Metanephros (tissue), 2 donors: Measurements from ENCODE around the gene LAPTM4A.

DNA sequence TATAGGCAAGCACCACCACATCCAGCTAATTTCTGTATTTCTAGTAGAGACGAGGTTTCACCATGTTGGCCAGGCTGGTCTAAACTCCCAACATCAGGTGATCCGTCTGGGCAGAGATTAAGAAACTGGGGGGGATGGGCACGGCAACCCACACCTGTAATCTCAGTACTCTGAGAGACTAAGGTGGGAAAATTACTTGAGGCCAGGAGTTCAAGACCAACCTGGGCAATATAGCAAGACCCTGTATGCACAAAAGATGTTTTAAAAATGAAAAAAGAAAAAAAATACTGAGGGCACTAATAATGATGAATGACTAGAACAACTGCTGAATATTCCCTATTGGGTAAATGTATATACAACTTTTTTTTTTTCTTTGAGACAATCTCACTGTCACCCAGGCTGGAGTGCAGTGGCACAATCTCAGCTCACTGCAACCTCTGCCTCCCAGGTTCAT lies 12.8 kb downstream of the LAPTM4A start:
- RAMPAGE, long total RNA, result no peak

- RAMPAGE, long total RNA, result start-site peak on the minus strand at chr2:20051566-20051682, 3,897 and 610 reads in 2 replicates
Observed at GRCh38 chr2:20051306-20052445, at the start of gene LAPTM4A. Gene LAPTM4A (minus strand): TSS chr2:20051628.

GRCh38 chr2:20062551-20063033 lies 11.2 kb upstream of the LAPTM4A start:
- RAMPAGE, long total RNA, result no peak

- RAMPAGE, long total RNA, result no peak
Observed at GRCh38 chr2:20108816-20109015, 57.3 kb upstream of the LAPTM4A start.

DNA sequence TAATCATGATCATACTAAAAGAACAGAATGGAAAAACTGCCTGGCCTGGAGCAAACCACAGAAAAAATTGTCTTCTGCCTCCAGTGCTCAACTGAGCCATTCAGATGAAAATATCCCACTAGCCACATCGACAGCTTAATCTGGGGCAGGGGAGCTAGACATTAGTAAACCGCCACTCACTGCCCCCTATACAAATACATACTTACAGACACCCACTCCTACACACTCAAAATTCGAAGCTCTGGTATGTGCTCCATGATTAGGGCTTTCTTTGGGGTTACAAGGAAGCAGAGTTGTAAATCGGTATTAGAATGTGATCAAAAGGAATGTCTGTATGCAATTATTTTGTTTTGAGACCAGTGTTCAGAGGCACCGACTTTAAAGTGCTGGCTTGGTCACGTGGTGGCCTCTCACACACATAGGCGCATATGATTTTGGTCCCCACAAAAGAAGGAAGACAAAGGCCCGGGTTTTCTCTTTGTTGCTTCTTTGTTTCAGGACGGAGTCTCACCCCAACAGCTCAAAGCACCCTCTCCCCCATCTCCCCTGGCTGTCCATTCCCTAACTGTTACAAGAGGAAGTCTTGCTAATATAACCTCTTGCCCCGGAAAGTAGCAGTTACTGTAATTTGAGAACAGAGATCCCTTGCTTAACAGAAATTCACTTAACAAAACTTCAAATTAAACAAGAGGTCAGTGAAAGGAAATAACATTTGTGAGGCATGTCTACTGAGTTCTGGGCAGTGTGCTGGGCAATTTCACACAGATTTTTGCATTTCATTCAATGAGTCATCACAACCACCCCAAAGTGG lies 76.1 kb downstream of the SDC1 start:
- RAMPAGE, long total RNA, result no peak

DNA sequence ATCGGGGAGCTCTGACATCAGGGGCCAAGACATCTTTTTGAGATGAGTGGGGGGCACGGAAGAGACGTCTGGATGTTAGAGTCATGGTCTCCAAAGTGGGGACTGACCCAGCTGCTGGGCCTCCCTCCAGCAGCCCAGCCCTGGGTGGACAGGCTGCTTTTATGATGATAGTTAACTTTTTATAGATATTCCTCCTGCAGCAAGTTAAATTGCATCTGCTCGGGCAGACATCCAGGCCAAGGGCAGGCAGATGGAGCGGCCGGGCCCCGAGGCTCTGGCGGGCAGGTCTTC lies 56.6 kb downstream of the SDC1 start:
- RAMPAGE, long total RNA, result no peak

- RAMPAGE, long total RNA, result no peak
Observed at GRCh38 chr2:20172018-20172863, 52.7 kb downstream of the SDC1 start.

- RAMPAGE, long total RNA, result no peak
Observed at GRCh38 chr2:20179629-20180871, 44.9 kb downstream of the SDC1 start.

DNA sequence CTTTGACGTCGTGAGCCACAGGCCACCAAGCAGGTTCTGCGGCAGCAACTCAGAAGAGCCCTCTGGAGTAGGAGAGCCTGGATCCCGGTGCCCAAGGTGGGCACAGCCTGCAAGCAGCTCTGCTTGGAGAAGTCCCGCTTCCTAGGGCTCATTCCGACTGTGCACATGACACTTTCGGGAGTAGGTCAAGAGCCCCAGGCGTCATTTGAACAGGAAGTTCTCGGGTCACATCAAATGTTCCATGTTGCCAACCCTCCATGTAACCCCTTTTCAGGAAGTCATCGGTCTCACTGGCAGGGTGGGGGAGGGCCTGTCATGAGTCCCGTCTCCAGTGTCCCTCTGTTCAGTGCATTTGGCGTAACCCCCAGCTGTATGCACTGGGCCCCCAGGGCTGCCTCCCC lies 40.4 kb downstream of the SDC1 start:
- RAMPAGE, long total RNA, result no peak

DNA sequence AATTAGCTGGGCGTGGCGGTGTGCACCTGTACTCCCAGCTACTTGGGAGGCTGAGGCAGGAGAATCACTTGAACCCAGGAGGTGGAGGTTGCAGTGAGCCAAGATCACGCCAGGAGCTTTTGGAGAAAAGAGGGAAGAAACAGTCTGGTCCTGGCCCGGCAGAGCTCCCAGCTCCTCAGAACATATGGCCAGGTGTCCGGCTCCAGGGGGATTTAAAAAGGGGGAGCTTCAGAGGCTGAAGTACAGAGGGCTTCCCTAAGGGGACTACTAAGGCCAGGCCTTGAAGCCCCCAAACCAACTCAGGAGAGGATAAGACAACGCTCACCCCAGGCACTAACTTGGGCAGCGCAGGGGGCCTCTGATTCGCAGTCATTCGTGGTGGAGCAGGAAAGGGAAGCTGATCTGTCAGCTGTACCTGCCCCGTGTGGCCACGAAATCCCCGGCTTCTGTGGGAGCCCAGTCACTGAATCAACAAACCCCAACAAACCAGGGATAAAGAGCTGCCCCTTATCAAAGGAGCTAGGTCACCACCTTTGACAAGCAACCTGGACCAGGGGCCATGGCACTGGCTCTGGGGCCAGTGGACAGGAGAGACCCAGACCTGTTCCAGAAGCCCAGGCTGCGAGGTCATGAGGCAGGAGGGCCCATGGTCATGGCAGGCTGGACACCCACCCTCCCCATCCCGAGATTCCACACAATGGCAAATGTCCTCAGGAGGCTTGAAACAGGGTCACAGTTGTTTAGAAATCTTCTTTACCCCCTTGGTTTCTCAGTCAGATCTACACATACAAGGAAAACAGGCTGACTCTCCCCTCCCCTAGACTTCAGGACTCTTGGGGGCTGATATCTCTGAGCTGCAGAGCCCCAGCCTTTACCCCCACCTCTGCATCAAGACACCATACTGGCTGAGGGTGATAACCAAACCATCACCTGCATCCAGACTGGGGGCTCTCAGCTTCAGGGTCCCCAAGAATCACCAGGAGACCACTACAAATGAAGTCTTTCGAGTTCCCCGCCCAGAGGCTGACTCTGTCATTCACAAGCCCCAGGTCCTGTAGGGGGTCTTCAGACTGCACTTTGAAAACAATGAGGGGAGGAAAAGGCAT lies 14.4 kb downstream of the SDC1 start:
- RAMPAGE, long total RNA, result no peak

DNA sequence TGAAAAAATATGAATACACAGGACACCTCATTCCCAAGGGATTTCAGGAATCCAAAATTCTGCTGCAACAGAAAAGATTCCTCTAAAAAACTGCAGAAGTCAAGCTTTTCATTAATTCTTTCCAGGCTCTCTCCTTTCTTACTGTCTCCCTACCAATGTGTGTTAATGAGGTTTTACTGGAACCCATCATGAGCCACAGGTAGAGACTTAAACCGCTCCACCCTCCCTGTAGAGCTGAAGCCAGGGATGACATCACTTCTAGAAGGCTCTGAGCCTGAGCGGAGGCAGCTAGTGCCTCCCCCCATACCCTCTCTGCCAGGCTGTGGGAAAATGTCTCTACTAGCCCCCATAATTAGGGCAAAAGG lies 3.3 kb downstream of the SDC1 start:
- RAMPAGE, long total RNA, result no peak

DNA sequence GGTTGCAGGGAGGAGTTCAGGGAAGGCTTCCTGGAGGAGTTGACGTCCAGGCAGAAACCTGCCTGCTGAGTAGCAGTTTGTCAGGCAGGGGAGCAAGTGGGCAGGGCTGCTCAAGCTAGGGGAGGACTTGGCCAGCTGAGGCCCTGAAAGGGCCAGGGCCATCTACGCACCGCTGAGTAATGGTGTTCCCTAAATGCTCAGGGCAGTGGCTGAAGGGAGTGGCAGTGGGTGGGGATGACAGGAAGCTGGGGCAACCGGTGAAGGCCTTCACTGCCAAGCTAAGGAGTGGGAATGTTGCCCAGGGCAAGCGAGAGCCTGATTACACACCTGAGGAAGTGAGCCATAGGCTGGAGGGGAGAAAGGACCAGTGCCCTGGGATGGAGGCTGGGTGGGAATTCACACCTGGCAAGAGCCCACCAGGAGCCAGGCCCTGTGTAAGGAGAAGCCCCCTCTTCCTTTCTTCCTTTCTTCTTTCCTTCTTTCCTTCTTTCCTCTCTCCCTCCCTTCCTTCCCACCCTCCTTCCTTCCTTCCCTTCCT lies 11.1 kb upstream of the SDC1 start:
- RAMPAGE, long total RNA, result no peak

DNA sequence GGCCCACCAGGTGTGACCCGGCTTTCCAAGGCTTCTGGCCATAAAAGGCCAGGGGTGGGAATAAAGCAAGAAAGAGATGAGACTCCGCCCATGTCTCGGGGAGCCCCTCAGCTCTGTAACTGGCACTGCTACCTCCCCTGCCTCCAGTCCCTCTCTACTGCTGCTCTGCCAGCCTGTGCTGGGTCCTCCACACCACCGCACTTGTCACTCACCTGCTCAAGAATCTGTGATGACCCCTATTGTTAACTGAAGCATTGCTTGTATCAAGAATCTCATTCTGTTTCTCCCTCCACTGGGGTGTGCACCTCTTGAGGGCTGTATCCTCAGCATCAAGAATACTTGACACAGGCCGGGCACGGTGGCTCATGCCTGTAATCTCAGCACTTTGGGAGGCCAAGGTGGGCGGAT lies 18.2 kb upstream of the SDC1 start:
- RAMPAGE, long total RNA, result no peak

DNA sequence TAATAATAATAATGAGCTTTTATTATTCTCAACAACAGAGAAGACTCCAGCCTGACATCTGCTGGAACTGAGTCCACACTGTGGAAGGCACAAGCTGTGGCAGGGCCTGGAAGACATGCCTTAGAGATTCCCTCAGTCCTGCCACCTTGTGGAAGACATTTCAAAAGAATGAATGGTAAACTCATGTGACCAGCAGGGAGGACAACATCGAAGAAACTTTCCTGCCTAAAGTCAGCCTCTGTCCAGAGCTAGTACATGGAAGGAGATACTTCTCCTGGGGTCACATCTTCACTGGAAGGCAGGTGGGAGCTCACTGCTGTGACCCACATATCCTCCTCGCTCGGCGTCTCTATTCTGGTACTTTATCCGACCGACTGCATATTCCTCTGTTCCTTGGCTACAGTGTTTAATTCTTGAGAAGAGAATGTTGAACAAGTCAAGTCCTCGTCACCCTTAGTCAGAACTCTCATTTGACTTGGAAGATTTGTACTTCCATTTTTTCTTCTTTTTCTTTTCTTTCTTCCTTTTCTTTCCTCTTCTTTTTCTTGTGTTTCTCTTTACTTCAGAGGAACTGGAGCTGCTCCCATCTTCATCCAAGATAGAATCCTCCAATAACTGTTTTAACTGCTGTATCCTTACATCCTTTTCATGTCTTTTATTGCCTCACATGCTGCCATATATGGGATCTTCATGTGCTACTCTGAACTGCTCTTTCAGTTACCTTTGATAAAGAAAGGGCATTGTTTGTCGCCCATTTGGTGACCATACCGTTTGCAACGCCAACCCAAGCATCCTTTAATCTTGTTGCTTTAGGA lies 59.4 kb downstream of the PUM2 start:
- RAMPAGE, long total RNA, result no peak

GRCh38 chr2:20378757-20379482 lies 28.3 kb upstream of the PUM2 start:
- RAMPAGE, long total RNA, result no peak

- RAMPAGE, long total RNA, result no peak
Observed at GRCh38 chr2:20418839-20419801, 27.8 kb upstream of the RHOB start.

DNA sequence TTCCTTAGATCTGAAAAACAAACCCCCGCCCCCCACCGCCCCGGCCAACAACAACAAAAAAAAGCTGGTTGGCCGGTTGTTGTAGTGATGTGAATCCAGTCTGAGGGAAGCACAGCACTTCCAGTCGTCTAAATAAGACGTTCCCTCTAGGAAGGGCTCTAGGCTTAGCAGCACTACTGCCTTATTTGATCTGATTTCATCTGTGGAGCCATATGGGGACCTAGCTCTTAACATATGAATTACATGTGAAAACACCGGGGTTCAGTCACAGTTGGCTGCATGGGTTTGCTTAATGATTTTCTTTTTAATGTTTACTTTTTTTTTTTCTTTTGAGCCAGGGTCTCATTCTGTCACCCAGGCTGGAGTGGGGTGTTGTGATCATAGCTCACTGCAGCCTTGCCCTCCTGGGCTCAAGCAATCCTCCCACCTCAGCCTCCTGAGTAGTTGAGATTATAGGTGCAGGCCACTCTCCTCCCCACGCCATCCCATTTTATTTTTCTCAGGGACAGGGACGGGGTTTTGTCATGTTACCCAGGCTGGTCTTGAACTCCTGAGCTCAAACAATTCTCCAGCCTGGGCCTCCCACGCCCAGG lies 2.2 kb upstream of the RHOB start:
- RAMPAGE, long total RNA, result no peak

DNA sequence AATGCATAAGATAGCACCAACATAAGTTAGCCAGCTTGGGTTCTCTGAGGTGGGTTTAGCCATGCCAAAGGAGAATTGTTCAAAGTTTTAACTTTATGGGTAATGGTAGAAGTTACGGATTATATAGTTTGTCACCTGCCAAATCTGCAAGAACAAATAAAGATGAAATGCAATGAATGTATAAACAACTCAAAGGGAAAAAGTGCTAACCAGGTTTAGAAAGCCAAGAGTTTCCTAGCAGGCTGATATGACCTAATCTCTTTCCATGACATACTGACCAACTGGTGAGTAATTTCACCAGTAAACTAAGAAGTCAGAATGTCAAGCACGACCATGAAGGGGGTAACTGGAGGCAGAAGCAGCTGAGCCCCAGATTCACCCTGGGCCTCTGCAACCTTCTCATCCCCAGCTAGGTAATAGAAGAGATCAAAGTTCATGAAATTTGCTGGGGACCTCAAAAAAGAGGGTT lies 10.1 kb downstream of the RHOB start:
- RAMPAGE, long total RNA, result no peak

DNA sequence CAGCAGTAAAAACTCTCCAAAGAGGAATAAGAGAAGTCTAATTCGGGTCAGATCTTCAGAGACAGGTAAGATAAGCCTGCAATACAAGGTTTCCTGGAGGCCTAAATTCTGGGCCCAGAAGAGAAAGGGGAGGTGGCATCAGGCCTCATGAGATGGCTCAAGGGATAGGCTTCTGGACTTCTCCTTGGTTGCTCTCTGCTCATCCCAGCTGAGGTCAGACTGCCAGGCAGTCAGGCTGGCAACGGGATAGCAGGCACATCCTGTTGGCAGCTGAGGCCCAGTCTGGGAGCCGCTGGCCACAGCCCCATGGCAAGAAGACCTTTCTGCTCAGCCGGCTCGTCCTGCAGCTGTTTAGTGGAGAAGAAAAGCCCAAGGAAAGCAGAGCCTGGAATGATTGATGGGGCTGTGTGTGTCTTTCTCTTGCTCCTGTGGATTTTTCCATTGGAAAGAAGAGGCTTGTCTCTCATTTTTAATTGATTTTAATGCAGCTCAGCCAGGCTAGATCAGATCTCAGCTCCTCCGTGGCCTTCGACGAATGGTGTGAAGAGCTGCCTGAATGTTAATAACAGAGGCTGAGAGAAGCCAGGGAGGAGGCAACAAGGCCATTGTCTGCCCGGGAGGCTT lies 99.6 kb downstream of the HS1BP3 start:
- RAMPAGE, long total RNA, result no peak

DNA sequence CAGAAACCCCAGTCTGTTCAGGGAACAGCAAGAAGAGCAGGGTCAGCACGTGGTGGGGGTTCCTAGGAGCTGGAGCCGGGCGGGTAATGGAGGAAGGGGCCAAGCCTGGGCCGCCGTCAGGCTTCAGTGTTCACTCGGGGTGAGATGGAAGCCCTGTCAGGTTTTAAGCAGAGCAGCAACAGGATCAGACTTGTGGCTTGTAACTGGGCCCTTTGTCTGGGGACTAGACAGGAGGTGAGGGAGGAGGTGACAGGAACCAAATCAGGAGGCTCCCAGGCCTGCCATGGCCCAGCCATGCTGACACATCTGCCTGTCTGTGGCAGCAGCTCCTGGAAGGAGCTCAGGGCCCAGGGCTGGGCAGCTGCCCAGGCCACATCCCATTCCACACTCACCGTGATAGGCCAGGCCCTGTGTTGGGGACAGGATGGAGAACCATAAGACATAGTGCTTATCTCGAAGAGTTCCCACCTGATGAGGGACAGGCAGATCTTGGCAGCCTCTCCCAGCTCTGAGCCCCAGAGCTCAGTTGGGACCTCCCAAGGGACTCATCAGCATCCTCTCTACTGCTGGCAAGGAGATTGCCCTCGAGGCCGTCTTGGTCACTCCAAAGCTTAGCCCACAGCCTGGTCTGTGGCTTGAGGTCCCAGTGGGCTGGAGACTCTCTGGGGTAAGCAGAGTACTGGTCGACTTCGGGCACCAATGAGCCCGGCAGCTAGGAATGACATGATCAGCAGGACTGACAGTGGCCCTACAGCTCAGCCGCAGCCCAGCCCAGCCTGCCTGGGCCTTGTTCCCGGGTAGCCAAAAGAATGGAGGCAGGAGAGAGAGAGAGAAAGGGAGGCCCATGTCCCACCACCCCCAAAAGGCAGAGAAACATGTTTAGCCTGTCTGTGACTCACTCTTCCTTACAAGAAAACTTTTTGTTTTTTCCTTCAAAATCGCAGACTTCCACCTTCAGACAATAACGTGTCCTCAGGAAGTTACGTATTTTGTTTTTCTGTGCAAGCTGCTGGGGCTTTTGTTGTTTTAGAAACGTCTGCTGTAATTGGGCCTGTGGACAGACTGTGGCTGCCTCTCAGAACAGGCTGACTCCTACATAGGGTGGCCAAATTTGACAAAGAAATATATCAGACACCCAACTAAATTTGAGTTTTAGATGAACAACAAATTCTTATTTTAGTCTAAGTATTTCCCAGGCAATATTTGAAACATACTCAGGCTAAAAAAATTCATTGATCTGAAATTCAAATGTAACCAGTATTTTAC lies 82.1 kb downstream of the HS1BP3 start:
- RAMPAGE, long total RNA, result no peak